Mammary microvascular endothelial cell (primary cell): ENCODE results near the genes UBAP1L, PDCD7, IGDCC4, INTS14 and SLC24A1.

DNA sequence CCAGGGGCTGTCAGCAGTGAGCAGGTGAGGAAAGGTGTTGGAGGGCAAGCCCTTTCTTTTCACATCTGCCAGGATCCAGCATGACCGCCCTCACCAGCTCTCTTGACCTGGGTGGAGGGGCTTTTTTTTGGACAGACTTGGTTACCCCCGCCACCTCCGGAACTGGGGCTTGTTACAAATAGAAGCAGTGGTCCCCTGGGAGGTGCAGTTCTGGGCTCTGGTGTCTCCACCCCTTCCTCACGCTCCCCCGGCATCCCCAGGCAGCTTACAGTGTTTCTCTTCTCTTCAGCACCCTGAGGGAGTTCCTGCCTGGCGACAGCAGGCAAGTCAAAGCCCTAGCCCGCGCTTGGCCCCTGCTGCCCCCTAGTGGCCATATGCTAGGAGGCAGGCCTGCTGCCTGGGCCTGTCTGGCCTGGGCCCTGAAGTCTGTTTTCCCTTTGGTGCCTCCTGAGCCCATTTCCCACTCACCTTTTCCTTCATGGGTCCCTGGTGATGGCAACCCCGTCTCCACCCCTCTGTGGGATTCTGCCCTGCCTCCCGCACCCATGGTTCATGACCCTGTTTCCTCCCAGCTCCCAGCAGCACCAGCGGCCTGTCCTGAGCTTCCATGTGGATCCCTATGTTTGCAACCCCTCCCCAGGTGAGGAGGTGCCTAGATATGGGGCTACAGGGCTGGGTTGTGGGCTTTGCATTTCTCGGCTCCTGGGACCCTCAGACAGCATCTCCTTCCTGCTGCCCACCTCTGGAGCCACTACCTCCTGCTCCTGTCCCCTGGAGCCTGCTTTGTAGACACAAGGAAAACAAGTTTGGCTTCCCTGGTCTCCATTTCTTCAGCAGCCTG lies 2.1 kb downstream of the SNX22 start:
- RAMPAGE, long total RNA = no peak

DNA sequence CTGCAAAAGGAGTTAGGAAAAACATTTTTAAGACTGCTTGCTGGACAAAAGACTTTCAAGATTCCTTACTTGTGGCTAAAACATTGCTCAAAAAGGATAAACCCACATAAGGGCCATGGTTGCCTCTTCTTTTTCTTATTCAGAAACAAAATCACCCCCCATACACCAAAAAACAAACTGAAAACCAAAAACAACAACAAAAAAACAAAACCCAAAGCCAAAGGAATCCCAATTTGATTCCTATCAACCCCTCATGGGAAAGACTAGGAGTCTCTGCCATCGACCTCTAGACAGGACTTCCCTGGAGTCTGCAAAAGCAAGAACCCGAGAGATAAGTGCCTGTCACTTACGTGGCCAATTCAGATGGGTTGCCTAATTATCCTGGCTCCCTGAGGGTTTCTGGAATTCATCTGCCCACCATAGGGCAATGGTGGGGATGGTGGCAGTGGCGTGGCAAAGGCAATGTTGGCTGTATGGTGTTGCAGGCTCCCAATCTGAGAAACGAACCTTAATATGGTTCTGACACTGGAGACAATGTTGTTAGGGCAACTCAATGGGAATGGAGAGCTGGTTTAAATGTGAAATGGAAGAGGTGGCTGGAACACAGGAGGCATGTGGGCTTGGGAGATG lies 4.4 kb upstream of the PPIB start:
- RAMPAGE, long total RNA = no peak

GRCh38 chr15:64197387-64198020 lies 34.7 kb upstream of the PPIB start:
- RAMPAGE, long total RNA = no peak

- RAMPAGE, long total RNA = no peak
Measured at GRCh38 chr15:64560320-64560869, 100.0 kb downstream of the ZNF609 start.

- RAMPAGE, long total RNA = no peak
Measured at GRCh38 chr15:64675712-64676276, 99.6 kb downstream of the RBPMS2 start.

DNA sequence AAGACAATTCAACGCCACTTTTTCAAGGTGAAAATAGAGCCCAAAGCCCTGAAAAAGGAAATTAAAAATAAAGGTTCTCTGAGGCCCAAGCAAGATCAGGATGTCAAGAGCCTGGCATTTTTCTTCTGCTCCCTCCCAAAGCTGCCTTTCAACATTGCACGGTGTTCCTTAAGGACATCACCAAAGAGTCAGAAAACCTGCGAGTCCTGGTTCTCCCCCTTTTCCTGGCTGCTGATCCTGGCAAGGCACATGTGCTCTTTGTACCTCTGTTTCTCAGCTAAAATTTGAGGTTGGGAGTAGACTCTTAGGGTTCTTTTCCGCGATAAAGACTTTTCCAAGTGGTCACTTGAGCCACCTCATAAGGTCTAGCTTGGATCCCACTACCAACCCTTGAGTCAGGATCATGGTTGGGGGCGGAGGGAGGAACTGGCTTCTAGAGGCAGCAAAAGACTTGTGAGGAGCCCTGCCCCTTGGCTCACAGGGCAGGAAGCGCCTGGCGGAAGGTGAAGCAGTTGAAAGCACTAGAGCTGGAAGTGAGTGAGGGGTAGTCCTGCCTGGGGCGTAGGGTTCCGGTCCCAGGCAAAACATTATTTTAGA lies 57.9 kb downstream of the RBPMS2 start:
- RAMPAGE, long total RNA = no peak

GRCh38 chr15:64761787-64762188 lies 13.6 kb downstream of the RBPMS2 start:
- RAMPAGE, long total RNA = no peak

DNA sequence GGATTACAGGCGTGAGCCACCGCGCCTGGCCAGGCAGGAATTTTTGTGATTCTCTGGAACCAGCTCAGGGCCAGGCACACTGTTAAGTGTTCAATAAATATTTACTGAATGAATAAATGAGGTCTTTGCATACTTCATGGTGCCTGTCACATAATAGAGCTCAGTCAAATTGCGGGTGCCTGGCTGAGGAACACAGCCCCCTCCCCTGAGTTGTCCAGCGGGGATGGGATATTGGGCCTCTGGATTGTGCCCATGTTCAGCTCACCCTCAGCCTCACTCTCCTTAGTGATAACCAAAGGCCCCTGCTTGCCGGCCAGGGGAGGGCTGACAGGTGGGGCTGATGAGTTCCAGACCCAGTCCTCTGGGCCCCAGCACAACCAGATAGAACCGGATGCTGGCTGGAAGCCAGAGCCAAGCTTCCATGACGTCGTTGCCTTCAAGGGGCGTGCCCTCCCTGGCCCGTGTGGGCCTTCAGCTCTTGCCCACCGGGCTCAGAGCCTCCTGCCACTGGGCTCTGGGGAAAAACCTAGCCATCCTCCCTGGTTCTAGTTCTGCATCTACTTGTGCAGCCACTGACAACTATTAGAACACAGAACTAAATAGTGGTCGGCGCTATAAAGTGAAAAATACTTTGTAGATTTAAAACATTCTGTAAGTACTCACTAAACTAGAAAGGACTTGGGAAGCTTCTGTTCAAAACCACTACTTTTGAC lies 23.5 kb downstream of the PIF1 start:
- RAMPAGE, long total RNA = no peak

DNA sequence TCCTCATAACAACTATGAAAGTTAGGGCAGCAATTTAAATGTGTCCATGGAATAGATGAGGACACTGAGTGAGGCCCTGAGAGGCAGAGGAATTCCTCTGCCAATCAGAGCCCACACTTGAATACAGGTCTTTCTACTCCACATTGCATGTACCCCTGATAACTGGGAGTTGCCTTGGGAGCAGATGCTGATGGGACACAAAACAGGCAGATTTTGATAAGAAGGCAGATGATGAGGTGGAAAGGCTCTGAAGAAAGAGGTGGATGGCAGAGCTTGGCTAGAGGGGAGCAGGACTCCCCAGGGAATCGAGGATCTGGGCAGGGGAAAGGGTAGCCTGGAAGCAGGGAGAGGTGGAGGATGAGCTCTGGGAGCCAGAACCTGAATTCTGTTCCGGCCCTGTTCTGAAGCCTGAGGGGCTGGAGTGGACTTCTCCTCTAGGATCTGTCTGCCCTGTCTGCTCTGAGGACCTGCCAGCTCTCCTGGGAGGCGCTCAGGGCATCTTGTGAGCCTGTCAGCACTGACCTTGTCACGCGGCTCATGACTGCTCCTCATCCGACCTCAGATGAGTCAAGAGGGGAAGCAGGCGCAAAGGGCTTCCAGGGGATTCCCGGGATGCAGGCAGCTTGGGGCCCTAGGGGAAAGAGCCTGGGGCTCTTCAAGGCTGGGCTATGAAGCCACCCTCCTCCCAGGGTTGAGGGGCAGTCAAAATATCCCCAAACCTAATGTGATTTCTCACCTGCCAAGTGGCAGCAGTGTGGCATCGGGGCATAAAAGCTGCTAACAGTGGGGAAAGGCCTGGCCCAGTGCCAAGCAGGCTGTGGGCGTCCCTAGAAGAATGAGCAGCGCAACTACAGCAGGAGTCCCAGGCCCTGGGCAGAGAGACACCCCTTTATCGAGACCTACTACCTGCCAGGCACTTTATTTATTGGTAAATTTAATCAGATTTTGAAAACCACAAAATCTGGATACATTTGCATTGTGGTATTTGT lies 27.8 kb upstream of the ANKDD1A start:
- RAMPAGE, long total RNA = no peak

DNA sequence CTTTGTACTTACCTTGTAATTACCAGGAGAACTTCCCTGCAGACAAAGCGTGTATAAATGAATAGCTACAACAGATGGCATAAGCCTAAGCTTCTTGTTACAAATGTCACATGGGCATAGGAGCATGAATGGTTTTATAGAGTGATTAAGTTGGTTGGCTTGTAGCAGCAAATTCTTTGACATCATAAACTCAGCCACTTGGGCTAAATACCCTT lies at the start of gene UBAP1L:
UBAP1L (minus strand) TSS at position 63 of the 215 bp plus-strand sequence.
- RAMPAGE, long total RNA = no peak

DNA sequence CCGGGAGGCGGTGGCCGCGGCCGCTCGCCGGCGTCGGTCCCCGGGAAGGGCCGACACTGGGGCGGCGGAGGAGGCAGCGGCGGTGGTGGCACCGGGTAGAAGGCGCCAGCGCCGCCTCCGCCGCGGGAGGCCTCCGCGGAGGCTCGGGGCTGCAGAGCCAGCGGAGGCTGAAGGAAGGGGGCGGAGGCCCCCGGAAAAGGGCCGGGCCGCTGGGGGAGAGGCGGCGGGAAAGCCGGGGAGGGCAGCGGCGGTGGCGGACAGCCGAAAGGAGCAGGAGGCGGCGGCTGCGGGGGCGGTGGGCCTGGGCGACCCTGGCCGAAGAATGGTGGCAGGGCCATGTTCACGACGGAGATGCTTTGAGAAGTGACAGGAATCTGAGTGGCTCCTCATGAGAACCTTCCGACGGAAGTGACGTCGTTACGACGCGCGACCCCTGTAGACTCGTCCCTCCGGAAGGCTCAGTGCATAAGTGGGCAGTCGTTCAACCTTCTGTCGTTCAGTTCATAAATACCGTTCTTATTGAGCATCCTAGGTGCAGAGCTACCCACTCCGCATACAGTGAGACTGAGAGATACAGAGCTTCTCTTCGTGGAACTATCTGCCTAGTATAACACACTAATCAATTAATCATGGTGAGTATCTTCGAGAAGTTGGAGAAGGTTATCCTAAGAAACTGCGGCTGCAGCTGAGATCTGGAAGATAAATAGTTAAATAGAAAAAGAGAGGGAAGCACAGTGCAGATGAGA lies at the start of gene PDCD7:
PDCD7 (minus strand) TSS at position 365 of the 746 bp plus-strand sequence.
- RAMPAGE, long total RNA = no peak

GRCh38 chr15:65299870-65300284 lies 13.2 kb upstream of the PARP16 start:
- RAMPAGE, long total RNA = no peak

- RAMPAGE, long total RNA = no peak
Measured at GRCh38 chr15:65303409-65304495, 17.1 kb upstream of the PARP16 start.

DNA sequence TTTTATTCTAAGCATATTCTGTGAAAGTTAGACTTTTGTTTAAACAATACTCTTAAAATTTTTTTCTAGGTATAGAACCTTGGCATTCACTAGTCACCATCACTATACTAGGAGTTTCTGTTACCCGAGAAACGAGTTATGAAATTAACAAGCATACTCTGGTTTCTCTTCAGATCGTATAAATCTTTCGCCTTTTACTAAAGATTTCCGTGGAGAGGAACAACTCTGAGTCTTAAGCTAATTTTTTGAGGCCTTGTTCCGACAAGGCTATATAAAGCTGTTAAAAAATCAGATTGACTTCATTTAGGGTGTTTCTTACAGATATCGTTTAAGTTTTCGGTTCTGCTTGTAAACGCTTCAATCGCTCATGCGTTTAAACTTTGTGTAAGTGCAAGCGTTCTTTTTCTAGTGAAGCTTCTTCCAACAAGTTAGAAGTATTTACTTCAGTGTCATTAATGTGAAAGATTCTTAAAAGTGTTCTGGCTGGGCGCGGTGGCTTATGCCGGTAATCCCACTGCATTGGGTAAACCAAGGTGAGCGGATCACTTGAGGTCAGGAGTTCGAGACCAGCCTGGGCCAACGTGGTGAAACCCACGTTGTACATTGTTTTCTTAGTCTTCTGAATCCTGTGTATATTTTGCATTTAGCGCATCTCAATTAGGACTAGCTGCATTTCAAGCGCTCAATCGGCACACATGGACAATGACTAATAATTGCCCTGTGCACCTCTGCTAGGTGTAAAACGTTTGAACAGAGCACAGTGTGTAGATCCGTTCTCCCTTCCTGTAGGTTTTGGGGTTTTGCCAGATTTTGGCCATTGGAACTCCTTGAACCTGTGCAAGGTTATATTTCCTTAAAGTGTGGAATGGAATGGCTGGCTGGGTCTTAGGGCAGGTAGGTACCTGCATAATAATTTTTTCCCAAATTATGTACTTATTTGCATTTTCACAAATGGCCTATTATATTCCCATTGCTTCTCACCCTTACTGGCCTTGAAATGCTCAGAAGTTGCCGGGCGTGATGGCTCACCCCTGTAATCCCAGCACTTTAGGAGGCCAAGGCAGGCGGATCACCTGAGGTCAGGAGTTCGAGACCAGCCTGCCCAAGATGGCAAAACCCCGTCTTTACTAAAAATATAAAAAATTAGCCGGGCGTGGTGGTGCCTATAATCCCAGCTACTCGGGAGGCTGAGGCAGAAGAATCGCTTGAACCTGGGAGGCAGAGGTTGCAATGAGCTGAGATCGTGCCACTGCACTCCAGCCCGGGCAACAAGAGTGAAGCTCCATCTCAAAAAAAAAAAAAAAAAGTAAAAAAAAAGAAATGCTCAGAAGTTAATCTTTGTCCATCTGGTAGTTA lies 18.3 kb upstream of the PARP16 start:
- RAMPAGE, long total RNA = no peak

- RAMPAGE, long total RNA = no peak
Measured at GRCh38 chr15:65422614-65423765, at the start of gene IGDCC4. Gene IGDCC4 (minus strand): TSS chr15:65422947.

GRCh38 chr15:65610593-65611883 lies at the start of gene INTS14:
Gene INTS14 (minus strand): TSS chr15:65611131.
- RAMPAGE, long total RNA = start-site peak on the minus strand at chr15:65611098-65611223, 806 and 305 reads in 2 replicates

DNA sequence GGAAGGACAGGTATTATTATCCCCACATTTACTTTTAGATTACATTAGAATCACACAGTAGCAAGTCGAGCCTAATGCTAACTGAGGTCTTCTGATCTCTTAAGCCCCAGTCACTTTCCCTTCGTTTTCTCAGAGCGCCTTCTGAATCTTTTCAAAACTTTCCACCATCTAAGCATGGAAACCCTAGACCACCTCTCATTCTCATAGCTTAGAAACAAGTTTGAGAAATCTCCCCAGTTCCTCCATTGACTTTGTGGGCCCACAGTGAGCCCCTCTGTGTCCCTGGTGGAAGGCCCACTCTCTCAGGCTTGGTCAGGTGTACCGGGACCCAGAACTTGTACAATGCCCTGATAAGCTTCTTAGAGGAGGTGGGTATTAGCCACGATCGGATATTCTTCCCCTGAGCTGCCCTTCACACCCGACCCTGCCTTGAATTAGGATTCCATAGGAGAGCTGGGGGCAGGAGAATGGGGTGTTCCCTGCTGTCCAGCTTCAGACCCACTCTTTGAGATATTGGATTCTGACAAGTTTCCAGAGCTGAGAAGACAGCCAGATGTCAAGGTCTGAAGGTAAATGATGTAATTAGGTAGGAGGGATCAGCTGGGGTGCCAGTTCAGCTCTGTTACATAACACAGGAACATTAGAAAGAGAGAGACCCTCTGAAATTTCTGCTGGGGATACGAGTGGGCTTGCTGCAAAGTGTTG lies at the start of gene SLC24A1:
SLC24A1 (plus strand) TSS at position 415 of the 705 bp plus-strand sequence.
- RAMPAGE, long total RNA = no peak

DNA sequence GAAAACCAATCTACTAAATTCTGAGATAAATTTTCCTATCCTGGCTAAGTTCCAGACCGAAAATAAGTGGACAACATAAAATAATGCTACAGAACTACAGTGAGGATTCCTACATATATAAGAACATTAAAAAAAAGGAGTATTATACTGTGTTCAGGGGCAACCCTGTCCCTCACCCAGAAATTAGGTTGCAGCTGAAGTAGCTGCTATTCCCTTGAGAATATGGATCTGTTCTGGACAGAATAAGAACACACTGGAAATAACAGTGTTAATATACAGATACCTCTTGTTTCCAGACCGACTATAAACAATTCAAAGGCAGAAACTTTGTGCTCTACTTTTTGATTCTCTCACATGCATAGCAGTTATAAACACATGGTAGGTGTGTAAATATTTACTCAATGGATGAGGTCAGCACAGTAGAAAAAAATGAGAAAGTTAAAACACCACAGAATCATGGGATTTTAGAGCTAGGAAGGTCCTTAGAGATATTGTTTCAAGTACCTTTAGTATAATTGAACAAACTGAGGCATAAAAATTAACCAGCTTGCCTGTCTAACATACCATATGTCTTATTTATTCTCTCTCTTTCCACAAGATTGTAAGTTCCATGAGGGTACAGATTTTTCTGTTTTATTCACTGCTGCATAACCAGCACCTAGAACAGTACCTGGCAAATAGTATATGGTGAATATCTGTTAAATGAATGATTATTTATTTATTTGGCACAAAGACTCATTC lies 25.2 kb downstream of the DENND4A start:
- RAMPAGE, long total RNA = no peak

DNA sequence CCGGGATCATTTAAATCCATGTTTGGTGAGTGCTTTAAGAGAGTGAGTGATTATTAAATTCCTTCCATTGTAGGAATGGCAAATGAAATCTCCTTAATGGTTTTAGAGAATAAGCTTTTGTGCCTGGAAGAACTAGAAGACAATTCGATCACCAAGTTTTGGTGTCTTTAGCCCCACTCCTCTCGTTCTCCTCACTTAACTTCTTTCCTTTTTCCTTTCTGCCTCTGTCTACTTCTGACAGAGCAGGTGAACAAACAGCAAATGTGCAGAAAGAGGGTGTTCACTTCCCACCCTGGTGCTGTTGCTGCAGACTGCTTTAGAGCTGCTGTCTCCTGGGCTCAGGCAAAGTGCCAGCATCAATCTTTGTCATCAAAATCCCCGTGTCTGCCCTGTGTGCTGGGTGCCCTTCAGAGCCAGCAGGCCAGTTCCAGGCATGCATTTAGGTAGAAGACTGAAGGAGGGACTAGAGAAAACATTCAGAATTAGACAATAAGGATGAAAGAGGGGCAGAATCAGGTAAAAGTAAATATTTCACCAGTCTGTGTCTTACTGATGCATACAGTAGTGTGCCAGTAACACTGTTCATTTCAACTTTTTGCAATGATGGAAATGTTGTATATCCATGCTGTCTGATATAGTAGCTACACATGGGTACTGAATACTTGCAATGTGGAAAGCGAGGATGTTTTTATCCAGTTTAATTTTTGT lies 35.4 kb upstream of the RAB11A start:
- RAMPAGE, long total RNA = no peak

DNA sequence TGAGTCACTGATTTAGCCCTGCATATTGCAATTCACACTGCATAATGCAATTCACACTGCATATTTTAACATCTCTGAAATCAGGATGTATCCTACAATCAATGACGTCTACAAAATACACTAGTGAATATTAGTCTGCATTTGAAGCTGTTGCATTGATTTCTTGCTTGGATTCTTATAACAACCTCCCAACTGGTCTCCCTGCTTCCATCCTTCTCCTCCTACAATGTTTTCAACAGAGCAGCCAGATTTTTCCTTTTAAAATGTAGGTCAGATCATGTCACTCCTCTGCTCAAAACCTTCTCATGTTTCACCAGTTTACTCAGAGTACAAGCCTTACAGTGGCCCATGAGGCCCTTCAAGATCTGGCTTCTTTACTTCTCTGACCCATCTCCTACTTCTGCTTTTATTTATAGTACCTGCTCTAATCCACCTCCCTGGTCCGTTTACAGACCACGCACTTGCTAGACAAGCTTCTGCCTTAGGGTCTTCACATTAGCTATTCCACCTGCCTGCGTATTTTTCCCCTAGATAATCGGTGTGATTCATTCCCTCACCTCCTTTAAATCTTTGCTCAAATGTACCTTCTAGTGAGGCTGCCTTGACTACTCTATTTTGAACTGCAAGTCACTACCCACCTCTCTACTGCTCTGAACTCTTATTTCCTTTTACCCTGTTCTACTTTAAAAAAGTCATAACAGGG lies 11.3 kb upstream of the RAB11A start:
- RAMPAGE, long total RNA = no peak